Duodenum (tissue), 1 donor: Measurements from ENCODE around the gene DCP2.

DNA sequence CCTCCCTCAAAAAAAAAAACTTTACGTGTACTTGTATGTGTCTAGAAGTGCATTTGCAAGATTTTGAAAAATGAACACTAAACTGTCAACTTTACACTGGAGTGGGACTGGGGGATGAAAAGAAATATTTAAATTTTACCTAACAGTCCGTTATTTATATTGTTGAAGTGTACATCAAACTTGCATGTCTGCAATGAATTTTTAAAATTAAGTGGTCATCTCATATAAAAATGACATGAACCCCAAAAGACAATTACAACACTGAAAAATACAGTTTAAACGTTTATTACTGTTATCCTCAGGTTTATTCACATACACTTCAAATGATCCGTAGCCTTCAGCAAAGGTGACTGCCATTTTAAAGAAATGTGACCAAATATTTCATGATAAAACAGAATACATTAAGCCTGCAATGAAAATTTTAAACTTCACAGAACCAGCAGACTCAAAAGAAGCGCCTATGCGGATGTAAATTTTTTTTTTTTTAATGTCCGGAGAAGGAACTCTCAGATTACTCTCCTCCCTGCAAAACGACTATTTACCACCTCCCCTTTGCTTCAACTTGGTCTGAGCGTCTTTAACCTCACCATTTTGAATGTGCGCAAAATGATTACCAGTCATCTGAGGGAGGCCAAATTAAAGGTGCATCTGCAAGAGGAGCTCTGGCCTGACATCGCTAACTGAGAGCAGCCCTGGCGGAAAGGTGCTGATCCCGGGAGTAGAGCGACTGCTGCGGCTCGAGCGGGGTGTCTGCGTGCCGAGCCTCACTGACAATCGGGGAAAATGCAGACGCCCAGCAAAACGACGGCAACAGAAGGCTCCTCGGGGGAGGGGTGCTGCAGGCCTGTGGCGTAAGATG is 1.0 kb downstream of the PJA2 start:
- PRO-cap: bidirectional peak, plus-strand start outside the sequence, minus-strand start at position 785 of the sequence

- PRO-cap: no peak
These were observed 3.5 kb upstream of the PJA2 start for GRCh38 chr5:109412998-109414029.

DNA sequence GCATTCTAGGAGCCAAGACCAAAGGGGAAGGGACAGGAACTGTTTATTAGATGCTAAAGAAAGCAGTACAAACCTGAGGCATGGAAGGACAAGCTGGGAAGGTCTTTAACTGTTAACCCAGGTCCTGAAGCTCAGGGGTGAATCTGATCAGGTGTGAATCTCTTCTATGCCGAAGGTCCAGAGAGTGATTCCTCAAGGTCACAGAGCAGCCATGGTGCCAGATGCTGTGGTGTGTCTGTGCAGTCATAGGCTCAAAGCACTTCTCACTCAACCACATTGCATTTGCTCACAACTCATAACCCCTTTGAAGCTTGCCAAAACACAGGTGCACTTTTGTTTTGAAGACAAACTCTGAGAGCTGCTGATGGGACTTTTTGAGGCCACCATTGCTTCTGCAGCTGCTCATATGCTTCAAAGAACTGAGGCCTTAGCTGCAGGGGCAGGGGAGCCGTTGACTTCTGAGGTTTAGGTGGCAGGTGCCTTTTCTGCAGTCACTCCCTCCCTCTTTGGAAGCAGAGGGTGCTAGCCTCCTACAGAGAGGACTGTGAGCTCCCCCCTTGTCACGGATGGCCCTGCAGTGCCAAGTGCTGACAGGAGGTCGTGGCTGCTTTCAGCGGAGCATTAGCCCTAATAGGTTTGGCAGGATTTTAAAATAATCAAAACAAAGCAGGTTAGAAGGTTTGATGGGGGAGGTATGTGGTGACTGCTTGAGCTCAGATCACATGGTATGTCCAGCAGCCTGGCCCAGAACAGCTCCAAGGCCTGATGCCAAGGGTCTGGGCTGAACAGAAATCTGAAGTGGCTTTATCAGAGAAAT is 232.0 kb downstream of the MAN2A1 start:
- PRO-cap: no peak

DNA sequence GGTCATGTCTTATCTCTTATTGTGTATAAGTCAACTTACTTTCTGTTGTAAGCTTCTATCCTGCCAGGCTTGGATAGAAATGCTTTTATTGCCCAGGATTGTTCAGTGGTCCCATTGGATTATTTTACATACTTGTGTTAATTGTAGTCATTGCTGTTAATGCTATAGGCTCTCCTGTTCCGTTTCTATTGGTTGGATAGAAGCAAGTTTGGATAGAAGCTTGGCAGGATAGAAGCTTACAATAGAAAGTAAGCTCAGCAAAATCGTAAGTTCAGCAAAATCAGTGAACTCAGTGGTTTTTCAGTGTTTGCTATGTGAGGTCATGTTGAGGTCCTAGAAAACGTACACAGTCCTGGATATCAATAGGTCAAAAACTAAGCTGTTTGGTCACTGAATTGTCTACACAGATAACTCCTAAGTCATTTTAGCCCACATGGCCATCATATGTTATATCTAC is 299.3 kb downstream of the MAN2A1 start:
- PRO-cap: no peak

- PRO-cap: no peak
These were observed 302.5 kb downstream of the MAN2A1 start for GRCh38 chr5:109992213-109992573.

DNA sequence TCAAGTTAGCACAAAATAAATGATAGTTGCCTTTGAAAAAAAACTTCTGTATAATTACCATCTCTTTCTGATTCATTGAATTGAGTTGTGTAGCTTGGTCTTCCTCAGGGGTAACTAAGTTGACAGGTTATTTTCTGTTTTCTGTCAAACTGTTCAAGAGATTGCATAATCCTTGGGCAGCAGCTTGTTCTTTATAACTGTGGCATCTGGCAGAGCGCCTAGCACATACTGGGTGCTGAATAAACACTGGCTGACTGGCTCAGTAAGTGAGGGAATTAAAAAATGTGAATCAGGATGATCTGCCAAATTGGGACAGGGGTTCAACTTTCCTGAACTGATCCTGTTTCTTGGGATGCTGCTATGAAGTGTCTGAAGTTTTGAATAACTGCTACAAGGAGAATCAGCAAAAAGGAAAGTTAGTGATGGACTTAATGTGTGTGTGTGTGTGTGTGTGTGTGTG is 310.4 kb downstream of the MAN2A1 start:
- PRO-cap: no peak

DNA sequence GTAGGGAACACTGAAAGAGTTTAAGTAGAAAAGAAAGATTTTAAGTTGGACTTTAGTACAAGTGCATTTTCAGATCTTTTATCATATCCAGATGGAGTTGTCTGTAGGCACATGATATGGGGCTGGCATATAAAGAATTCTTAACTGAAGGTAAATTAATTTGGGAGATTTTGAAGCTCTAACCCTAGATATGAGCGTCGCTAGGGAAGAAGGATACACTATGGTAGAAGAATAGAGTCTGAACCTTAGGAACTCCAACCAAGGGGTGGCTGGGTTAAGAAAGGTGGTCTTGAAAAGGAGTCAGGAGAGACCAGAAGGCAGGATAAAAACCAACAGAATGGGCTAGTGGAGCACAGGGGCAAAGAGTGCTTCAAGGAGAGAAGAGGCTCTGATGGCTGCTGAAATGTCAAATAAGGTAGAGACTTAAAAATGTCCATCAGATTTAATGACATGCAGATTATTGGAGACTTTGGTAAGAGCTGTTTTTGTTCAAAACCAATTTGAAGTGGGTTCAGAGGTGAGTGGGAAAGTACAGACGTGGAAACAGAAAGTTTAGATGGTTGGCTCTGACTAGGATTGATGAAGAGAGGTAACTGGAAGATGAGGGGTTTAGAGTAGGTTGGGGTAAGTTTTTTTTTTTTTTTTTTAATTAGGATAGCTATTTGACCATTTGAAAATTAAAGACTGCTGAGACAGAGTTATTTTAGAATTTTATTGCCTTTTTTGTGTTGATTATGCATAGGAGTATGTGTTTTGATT is 14.0 kb downstream of the SLC25A46 start:
- PRO-cap: no peak

DNA sequence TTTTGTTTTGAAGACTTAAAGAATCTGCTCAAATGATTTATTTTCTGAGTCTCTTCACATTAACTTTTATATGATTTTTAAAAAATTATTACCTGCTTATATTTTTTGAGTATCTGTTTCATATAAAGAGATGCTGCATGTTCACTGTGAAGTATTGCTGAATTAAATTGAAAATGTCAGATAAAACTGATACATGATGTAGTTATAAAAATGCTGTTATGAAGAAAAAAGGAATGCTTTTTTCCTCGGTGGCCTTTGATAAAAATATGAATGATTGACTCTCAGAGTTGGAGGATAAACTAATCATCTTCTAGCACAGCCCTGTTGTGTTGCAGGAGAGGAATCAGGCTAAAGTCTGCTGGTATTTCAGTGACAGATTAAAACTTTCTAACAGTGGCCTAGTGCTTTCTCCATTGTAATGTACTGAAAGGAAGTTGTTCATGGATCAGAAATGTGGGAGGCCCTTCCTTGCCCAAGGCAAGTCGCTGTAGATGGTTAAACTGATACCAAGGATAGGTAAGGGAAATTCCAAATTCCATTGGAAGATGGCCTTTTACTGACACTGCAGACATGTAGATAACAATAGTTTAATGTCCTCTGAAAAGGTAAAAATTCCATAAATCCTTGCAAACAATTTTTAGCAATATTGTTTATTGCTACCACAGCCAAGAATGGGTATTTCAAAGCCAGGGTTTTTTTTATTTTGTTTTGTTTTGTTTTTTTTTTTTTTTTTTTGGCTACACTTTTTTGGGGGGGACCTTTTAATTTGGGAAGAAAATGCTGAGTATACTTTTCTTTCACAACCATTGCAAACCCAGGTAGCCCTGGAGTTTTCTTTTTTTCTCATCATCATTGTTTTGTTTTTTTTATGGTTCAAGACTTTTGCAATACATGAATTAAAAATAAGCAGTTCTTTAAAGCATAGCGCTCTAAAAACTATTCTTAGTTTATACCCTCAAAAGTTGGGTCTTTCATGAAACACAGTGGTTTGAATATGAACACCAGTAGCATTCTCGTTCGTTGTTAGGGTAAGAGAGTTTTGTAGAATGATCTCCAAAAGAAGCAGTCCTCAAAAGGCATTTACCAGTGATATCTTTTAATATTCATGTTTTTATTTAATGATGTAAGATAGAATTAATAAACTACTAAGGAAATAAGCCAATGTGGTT is 35.4 kb downstream of the WDR36 start:
- PRO-cap: no peak

DNA sequence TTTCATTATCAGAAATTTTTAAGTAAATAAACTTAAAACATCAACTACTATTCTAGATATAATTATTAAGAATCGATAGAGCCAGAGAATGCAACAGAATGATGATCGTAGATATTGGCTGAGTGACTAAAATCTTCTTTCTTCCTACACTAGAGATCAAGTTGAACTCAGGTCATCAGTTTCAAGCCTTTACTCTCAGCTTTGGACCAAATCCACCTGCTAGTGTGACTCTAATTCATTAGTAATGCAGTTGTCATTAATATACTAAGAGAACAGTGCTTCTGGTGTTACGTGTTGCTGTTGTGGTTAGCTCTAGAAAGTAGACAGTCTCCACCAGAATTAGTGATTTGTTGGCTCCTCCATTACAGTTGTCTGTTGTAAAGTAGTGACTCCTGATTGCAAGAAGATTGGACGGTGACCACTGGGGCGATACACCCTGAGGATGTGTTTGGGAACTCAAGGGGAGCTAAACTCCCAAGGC is 3.0 kb downstream of the CAMK4 start:
- PRO-cap: no peak

DNA sequence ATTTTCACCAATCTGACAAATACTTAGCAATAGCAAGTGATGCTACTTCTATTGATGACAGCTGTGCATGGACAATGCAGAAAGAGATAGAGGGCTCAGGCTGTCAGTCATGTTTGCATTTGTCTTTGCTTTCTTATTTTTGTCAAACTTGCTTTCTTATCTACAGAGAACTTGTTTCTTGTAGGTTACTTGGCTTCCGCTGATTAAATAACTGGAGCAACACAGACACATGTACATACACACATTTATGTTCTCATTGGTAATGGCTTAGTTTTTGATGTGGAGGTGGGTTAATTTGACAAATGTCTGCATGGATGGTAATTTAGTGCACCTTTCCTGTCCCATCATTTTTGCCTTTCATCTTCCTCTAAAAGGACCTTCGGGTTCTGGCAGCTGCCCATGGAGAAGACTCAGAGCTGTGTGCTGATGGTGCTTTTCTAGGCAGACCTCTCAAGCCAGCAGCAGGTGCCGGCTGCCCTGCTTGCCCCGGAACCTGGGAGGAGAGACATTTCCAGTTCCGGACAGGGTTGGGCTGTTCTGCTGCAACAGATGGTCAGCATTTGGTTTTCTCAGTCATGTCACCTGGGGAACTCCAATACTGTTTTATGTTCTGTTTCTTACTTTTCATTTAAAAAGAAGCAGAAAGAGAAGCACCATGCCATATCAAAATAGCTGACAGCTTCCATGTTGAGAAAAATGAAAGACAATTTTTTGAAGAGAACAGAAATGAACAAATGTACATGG is 28.9 kb downstream of the CAMK4 start:
- PRO-cap: no peak

DNA sequence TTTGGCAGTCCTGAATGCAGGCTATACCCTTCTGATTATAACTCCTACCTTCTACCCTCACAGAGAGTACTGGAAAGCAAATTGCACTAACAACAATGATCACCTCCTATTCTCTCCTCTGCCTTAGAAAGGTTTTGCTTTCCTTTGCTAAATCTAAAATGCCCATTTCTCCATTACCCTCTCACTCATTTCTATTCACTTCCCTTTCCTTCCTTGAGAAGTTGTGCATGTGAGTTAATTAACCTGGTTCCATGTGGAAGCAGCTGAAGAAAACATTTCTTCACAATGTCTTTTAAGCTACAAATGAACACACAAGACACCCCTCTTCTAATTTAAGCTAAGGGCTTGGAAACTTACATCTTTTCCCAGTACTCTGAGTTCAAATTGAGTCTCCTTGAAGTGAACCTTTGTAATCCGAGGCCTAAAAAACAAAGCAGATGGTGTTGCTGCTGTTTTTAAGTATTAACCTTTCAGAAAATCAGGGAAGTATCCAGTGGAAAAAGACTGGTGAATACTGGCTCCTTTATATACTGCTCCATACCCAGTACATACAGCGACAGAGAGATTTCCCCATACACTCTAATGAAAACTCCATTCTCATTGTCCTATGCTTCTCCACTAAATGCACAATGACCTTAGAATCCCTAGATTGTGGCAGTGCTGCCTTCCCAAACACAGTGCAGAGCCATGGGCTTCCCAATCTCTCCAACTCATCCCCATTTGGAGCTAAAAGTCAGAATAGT is 160.0 kb downstream of the EPB41L4A start:
- PRO-cap: no peak

DNA sequence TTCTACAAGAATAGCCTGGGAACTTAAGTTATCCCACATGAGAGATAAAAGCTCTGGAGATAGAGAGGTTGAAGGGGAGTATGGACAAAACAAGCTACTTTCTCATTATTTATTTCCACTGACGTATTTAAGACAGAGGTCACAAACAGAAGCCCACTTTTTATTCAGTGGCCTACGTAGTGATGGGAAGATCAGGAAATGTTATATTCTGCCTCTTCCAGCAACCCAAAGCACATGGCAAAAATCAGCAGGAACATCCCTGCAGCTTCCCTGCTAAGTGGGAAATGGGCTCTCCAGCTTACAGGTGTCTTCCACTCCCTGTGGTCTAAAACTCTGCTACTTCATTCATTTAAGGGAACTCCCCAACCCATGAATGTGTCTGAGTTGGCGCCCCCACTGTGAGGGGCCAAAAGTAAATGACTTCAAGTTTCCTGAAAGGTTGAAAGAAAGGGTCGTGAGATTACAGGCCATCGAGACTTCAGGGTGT is 98.5 kb downstream of the EPB41L4A start:
- PRO-cap: no peak

DNA sequence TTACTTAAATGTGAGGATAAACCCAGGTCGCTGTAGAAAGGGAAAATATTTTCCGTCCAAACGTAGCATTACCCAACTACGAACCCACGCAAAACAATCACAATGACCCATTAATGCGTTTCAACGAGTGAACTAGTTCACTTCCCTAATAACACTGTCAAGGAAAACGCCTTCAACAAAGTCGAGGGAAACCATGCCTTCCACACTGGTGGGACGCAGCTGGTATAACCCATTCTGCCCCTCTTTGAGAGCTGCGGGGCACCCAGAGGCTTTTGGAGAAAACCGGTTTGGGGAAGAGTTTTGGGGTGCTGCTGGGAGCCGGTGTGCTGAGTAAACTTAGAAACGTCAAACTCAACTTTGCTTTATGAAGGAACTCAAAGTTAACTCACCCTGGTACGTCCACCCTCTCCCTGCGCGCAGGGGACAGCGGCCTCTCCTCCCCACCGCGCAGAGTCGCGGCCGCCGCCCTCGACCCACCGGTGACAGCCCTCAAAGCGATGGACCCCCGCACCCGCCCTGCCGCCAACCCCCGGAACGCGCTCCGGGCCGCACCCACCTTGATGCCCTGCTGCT is 606 bp downstream of the EPB41L4A start:
- PRO-cap: no peak

DNA sequence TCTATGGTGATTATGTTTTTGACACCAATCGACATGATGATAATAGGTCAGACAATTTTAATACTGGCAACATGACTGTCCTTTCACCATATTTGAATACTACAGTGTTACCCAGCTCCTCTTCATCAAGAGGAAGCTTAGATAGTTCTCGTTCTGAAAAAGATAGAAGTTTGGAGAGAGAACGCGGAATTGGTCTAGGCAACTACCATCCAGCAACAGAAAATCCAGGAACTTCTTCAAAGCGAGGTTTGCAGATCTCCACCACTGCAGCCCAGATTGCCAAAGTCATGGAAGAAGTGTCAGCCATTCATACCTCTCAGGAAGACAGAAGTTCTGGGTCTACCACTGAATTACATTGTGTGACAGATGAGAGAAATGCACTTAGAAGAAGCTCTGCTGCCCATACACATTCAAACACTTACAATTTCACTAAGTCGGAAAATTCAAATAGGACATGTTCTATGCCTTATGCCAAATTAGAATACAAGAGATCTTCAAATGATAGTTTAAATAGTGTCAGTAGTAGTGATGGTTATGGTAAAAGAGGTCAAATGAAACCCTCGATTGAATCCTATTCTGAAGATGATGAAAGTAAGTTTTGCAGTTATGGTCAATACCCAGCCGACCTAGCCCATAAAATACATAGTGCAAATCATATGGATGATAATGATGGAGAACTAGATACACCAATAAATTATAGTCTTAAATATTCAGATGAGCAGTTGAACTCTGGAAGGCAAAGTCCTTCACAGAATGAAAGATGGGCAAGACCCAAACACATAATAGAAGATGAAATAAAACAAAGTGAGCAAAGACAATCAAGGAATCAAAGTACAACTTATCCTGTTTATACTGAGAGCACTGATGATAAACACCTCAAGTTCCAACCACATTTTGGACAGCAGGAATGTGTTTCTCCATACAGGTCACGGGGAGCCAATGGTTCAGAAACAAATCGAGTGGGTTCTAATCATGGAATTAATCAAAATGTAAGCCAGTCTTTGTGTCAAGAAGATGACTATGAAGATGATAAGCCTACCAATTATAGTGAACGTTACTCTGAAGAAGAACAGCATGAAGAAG is 22.8 kb upstream of the SRP19 start:
- PRO-cap: no peak

DNA sequence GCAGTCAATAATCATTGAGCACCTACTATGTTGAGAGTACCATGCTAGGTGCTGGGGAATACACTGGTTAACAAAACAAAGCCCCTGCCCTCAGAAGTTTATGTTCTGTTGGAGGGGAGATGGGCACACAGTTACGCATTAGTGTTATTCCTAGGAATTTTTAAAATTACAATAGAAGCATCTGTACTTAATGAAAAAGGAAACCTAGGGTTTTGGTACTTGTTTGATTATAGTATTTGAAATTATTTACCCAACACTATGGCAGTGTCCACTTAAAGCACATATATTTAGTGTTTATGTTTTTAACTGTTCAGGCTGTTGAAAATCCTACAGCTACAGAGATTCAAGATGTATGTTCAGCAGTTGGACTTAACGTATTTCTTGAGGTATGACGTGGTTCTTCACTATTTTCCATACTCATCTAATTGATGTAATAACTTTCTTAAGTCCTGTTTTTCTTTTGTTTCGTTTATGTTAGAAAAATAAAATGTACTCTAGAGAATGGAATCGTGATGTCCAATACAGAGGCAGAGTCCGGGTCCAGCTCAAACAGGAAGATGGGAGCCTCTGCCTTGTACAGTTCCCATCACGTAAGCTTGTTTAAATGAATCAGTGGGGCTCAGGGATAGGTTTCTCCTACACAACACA is 3.2 kb downstream of the SRP19 start:
- PRO-cap: no peak

- PRO-cap: no peak
These were observed 15.4 kb downstream of the SRP19 start for GRCh38 chr5:112876264-112877057.

DNA sequence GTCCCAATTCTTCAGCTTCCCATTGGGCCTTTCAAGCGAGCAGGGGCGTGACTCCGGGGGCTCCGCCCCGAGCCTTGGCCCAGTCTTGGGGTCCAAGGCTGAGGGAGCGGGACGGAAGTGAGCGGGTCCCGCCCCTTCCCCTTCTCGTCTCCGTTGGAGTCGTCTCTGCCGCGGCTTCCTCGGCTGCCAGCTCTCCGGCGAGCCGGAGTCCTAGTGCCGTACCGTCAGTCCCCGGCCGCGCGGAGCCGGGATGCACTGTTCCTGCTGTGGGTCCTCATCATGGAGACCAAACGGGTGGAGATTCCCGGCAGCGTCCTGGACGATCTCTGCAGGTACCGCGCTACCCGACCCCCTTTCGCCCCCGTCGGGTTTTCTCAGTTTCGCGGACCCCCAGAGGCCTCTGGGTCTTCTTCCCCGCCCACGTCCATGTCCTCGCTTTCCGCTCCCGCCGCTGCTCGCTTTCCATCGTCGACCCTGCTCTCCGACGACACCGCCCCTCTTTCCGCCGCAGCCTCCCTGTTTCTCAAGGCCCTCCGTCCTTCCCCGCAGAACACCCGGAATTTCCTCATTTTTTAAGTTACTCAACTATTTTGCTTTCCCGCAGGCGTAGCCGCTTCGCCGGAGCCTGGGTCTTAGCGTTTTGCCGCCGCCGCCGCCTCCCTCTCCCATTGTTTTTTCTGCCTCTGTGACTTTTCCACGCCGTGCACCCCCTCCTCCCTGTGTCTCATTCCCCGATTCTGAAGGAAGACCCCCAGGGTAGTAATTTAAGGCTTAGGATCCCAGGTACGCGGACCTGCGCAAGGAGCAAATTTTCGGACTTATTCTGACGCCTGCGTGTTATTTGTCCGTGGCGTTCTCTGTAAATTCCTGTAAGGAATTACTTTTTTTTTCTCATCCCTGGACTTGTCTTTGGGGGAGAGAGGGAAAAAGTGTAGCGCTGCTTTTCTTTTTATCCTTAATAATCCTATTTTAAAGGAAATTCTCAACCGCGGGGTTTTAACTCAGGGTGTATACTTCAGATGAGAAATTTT is at the start of gene DCP2:
DCP2 (plus strand) TSS at position 144 of the 1,031 bp plus-strand sequence.
- PRO-cap: bidirectional peak, plus-strand start at position 82 of the sequence, minus-strand start outside the sequence; unidirectional peak, plus-strand start at position 227 of the sequence

GRCh38 chr5:113043405-113044175 is 67.0 kb downstream of the DCP2 start:
- PRO-cap: no peak

DNA sequence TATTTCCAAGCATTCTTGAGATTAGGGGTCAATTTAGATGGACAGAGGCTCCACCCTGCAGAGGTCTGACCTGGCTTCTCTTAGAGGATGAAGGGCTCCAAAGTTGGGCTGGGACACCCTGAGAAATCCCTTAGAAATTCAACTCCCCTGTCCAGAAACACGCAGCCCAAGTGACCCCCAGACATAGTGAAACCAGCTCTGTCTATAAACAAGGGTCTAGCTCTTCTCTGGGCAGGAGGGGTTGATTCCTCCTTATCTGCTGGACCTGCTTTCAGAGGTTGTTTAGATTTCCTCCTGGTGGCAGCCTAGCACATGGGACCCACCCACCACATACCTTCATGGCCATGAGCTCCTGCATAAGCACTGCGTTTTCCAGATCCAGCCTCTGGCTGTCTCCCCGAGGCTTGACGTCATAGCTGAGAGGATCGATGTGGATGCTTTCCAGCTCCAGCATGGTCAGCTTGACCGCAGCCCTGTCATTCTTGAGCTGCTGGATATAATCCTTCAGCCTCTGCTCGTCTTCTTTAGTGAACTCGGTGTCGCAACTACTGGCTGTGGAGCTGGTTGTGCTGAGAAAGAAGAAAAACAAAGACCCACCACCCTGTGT is 76.9 kb downstream of the DCP2 start:
- PRO-cap: no peak

- PRO-cap: no peak
These were observed 111.4 kb downstream of the DCP2 start for GRCh38 chr5:113087997-113088300.